Colon Carcinoma Metastatic in the Lung (tissue), 2 donors: ENCODE data around the gene TIGIT.

DNA sequence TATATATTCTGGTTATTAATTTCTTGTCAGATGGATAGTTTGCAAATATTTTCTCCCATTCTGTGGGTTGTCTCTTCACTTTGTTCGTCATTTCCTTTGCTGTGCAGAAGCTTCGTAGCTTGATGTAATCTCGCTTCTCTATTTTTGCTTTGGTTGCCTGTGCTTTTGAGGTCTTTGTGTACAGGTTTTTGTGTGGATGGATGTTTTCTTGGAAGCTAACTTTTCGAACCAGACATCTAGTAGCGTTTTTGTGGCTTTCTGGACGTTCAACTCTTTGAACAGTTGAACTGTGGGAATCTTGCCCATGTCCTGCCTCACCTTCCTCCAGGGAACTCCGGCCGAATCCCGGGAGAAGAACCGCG lies 70.7 kb downstream of the USF3 start:
- PRO-cap, 2 experiments: no peak in any of the 2 experiments

DNA sequence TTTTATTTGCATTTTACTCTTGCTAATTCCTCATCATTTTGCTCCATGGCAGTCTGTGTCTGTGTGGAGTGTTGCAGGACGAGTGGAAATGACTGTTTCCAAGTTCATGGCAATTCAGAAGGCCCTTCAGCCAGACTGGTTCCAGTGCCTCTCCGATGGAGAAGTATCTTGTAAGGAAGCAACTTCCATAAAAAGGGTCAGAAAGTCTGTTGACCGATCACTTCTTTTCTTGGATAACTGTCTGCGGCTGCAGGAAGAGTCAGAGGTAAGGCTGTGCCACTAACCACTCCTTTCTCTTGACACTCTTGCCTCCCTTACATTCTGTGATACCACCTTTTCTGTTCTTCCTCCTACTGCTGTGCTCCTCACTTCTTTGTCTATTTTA lies 14.0 kb downstream of the QTRT2 start:
- PRO-cap, 2 experiments: no peak in any of the 2 experiments

- PRO-cap, 2 experiments: no peak in any of the 2 experiments
Measured at GRCh38 chr3:114092474-114092974, 36.0 kb downstream of the QTRT2 start.

GRCh38 chr3:114213796-114214618 lies 23.4 kb downstream of the ZNF80 start:
- PRO-cap, 2 experiments: peak in 2 of 2 experiments; most common plus-strand start chr3:114214360 (in 2); most common minus-strand start chr3:114214099 (in 1)

DNA sequence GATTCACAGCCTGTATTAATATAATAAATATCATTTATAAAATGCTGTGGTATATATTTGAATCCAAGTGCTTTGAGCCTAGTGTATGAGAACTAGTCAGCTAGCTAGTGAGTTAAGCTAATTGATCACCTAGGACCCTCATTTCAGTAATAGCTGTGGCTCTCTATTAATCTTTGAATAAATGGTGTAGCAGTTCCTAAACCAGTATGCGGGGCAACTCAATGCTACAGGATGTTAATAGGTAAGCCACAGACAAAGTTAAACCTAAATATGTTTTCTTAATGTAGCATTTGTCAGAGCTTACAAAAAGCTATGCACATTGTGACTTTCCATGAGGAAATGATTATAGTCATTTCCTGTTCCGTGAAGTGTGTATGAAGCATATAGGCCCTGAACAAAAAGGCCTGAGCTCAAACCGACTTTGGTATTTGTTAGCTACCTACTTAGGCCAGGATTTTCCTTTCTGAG lies 14.4 kb downstream of the ZNF80 start:
- PRO-cap, 2 experiments: peak in 1 of 2 experiments; most common plus-strand start position 413 of the sequence (in 1); most common minus-strand start position 208 of the sequence (in 1)

GRCh38 chr3:114293419-114294482 lies at the start of gene TIGIT:
TSS of gene TIGIT (plus strand) at chr3:114294028.
- PRO-cap, 2 experiments: no peak in any of the 2 experiments

GRCh38 chr3:114307413-114307887 lies 13.6 kb downstream of the TIGIT start:
- PRO-cap, 2 experiments: no peak in any of the 2 experiments

- PRO-cap, 2 experiments: no peak in any of the 2 experiments
Measured at GRCh38 chr3:114393615-114394016, 99.8 kb downstream of the TIGIT start.

- PRO-cap, 2 experiments: peak in 1 of 2 experiments; most common plus-strand start chr3:114451751 (in 1)
Measured at GRCh38 chr3:114450965-114452209, 157.6 kb downstream of the TIGIT start.

DNA sequence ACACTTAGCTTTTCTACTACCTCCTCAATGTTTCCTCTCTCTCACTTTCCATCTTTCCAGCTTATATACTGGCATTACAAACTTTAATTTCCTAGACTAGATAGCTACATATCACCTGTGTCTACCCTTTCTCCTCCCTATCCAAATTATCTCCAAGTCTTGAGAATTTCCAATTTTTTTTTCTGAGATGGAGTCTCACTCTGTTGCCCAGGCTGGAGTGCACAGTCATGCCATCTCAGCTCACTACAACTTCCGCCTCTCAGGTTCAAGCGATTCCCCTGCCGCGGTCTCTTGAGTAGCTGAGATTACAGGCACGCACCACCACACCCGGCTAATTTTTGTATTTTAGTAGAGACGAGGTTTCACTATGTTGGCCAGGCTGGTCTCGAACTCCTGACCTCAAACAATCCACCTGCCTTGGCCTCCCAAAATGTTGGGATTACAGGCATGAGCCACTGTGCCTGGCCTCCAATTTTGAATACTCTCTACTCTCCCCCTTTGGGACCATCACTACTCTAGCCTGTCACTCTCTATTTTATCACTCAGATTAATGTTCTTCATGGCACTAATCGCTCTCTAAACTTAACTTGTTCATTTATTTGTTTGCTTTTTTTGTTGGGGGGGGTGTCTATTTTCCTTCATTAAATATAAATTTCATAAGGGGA lies 230.9 kb downstream of the TIGIT start:
- PRO-cap, 2 experiments: no peak in any of the 2 experiments

DNA sequence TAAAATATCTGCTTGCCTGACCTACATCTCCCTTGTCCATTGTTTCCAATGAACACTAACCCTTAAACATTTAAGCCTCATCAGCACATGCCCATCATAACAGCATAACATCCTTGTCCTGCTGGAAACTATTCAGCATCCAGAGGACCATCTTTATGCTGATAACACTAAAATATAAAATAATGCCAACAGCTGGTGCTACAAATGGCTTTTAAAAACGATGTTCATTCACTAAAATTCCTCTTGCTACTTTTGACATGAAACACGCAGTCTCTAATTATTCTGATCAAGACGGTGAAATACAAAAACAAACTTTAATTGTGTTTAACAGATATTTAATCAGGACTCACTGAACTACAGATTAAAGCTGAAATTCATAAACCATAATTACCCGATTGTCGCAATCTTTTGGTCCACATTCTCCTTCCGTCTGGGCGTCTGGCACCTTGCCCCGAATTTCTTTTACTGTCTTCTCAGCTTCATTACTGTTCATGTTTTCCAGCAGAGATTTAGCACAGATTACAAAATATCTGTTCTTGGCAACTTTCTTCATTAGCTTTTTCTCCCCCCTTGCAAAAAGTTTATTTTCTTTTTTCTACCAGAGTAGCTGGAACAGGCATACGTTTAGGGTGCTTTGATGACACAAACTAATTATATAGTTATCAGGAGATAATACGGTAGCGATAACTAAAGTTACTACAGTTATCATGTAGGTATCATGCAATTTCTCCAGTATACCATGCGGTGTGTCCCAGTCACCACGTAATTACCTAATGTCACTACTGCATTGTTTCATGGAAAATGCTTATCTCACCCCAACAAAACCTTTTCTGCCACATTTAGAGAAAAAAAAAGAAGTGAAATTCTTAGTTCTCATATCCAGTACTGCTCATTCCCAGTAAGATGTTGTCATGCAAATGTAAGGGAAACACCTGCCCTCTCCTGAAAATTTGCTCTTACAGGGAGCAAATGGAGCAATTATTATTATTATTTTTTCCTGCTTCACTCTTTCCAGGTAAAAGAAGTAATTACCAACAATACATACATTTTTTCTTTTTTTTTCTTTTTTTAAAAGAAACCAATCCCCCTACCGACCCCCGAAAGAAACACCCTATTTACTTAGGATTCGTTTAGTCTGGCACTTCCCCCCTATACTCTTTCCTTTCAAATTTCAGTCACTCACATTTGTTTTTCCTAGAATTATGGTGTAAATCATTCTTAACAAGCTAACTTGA lies 271.5 kb downstream of the TIGIT start:
- PRO-cap, 2 experiments: no peak in any of the 2 experiments

DNA sequence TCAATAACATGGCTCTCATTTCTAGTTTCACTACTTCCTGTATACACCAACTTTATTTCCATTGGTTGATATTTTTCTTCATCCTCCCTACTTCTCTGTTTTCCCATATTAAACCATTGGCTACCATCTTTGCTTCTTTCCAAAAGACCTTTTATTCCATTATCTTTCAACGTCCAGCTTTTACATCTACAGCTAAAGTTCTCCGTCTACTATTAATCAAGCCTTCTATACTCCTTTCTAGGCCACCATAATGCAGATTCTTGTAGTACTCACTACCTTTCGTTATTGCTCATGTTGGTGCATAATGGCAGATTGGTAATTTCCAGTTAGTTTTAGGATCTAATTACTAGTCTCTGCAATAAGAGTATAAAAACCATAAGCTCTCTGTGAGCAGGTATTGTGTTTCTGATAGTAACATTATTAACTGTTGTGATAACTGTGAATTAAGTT lies 318.2 kb downstream of the TIGIT start:
- PRO-cap, 2 experiments: no peak in any of the 2 experiments

- PRO-cap, 2 experiments: peak in 1 of 2 experiments; most common minus-strand start chr3:114624941 (in 1)
Measured at GRCh38 chr3:114624854-114625243, 331.0 kb downstream of the TIGIT start.

- PRO-cap, 2 experiments: no peak in any of the 2 experiments
Measured at GRCh38 chr3:115009318-115010207, 137.5 kb downstream of the ZBTB20 start.

DNA sequence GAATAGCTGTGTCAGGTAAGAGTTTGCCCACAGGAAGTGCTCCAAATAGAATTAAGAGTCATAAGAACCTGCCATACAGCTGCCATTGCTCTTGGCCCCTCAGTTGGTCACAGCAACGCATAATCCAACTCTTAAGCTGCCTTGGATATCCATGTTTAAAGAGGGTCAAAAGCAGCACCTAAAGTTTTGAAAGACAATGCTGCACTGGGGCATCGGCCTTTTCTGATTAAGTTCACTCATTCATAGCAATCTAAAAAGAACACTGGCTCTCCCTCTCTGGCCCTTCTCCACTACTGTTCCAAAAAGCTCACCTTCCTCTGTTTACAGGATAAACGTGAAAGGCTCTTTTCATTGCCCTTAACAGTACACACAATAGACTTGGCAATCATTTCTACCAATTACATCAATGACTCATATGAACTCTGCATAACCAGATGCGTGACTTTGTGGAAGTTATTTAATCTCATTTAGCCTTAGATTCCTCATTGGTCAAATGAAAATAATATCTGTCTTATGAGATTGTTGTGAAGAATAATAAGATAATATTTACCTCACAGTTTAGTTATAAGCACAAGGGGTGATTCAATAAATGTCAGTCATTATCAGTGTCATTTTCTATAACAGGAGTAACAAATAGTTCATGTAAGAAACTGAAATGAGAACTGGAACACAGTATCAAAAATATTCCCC lies 74.5 kb downstream of the ZBTB20 start:
- PRO-cap, 2 experiments: no peak in any of the 2 experiments

GRCh38 chr3:115099429-115100009 lies 47.6 kb downstream of the ZBTB20 start:
- PRO-cap, 2 experiments: no peak in any of the 2 experiments

GRCh38 chr3:117218696-117219054 lies 773.4 kb upstream of the LSAMP start:
- PRO-cap, 2 experiments: no peak in any of the 2 experiments

GRCh38 chr3:117997146-117997419 lies 1037.6 kb downstream of the IGSF11 start:
- PRO-cap, 2 experiments: no peak in any of the 2 experiments

GRCh38 chr3:118501034-118501586 lies 533.5 kb downstream of the IGSF11 start:
- PRO-cap, 2 experiments: no peak in any of the 2 experiments

DNA sequence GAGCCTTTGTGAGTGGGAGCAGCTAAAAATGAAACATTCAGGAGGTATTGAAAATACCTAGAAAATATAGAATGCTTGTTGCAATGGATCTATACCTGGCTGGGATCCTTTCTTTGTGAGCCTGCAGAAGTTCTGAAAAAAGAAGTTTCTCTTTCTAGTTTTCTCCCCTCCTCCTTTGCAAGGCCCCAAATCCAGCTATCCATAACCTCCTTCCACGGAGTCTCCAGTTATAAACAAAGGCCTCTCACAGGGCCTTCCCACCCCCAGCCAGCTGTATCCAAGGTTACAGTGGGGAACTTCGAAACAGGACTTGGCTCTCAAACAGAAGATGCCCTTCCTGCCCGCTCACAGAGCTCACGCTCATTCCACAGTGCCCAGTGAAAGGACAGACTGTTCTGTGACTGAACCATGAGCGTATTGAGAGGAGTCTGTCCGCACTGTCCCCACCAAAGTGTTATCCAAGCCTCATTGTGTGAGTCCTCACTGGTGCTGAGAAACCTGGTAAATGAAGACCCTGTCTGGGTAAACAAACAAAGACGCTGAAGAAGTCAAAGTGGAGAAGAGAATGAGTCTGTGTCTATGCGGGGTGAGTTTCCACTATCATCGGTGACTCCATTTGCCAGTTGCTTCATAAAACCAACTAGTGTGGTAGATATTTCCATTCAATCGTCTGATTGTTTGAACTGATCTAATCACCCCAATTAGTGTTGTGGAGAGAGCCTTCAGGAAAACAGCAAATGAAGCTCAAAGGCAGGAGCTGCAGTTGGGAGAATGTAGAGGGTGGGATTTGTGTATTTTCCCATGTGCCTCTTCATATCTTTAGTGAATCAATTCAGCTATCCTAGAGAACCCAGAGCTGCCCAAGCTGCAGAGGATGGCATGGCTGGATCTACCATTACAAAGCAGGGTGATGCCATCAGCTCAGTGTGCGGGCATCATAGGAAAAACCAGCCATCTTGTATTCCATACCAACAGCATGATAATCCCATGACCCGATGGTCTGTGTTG lies 35.5 kb downstream of the ARHGAP31 start:
- PRO-cap, 2 experiments: no peak in any of the 2 experiments